Gastroesophageal sphincter (tissue), 4 donors: ENCODE results near the gene IQCN.

DNA sequence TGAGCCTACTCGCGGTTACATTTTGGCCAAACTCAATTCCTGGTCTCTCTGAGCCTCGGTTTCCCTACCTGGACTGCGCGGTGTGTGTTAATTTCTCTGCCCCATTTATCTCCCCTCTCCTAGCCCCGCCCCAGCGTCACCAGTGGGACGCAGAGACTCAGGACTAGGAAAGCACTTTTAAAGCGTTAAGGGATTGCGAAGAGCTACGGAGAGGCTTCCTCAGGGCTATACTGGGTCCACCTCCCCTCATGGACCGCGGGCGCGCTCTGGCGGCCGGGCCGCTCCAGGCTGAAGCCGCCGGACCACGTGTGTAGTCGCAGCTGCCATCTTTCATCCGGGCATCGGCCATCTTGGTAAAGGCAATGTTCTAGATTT lies 410 bp upstream of the CCDC124 start:
- PRO-cap = unidirectional peak, minus-strand start at position 257 of the sequence; bidirectional peak, plus-strand start outside the sequence, minus-strand start at position 306 of the sequence
- RAMPAGE, long total RNA, 4 experiments = no peak in any of the 4 experiments

- PRO-cap = no peak
- RAMPAGE, long total RNA, 4 experiments = no peak in any of the 4 experiments
Observed at GRCh38 chr19:17942454-17943203, 9.8 kb downstream of the CCDC124 start.

GRCh38 chr19:18012729-18013702 lies 5.0 kb downstream of the ARRDC2 start:
- PRO-cap = no peak
- RAMPAGE, long total RNA, 4 experiments = no peak in any of the 4 experiments

GRCh38 chr19:18013703-18014599 lies 6.0 kb downstream of the ARRDC2 start:
- PRO-cap = no peak
- RAMPAGE, long total RNA, 4 experiments = no peak in any of the 4 experiments

GRCh38 chr19:18020038-18020763 lies 12.2 kb downstream of the ARRDC2 start:
- PRO-cap = bidirectional peak, plus-strand start at chr19:18020563, minus-strand start at chr19:18020318
- RAMPAGE, long total RNA, 4 experiments = no peak in any of the 4 experiments

DNA sequence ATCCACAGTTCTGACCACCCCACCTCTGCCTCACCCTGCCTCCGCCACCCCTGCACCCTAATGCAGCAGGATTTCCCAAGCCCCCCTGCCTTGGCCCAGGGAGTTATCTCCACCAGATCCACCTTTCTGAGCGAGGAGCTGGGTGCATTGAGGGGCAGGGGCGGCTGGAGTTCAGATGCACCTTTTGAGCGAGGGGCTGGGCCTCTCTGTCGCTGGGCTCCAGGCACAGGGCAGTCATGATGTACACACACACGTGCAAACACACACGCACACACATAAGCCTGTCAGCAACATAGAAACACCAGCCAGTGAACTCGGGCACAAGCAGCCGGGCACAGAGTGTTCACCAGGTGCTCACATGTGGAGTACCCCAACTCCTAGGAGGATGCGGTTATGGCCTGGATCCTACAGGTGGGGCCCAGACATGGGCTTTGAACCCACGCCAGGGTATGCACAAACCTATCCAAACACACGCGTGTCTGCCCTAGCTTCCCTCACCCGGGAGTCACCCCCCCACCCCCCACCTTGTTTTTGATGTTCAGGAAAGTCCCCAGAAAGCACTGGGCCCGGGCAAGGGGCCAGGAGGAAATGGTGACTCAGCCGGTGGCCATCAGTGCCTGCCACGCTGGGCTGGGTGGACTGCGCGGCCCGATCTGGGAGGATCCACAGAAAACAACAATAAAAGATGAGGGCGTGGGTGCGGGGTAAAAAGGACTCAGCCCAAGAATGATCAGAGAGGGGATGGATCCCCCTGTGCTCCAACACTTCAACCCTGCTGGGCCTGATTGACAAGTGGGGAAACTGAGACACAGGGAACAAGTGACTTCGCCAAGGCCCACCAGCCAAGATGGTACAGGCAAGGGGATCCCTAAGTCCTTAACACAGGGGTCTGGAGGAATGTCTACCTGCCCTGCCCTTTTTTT lies 13.3 kb downstream of the ARRDC2 start:
- PRO-cap = bidirectional peak, plus-strand start at position 623 of the sequence, minus-strand start at position 507 of the sequence
- RAMPAGE, long total RNA, 4 experiments = no peak in any of the 4 experiments

GRCh38 chr19:18123692-18124434 lies 26.3 kb downstream of the MAST3 start:
- PRO-cap = no peak
- RAMPAGE, long total RNA, 4 experiments = no peak in any of the 4 experiments

GRCh38 chr19:18185725-18186254 lies 7.2 kb upstream of the MPV17L2 start:
- PRO-cap = no peak
- RAMPAGE, long total RNA, 4 experiments = no peak in any of the 4 experiments

DNA sequence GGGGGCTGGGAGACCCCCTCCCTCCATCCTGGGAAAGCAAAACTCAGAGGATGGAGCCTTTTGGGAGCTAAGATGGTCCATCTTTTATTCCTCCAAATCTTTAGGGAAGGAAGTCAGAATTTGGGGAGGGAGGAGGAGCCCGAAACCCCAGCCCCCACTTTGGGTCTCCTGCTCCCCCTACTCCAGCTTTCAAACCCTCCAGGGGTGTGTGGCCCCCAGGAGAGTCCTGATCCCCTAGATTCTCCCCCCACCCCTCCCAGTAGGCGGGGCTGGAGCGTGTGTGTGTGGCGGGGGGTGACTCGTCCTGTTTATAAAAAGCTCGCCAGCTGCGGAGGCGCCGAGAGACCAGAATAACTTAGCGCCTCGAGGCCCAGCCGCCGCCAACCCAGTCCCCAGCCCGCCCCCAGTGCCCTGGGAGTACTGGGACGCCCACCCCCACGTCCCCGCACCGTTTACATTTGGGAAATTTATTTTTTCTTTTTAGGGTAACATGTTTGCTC lies 1.2 kb upstream of the RAB3A start:
- PRO-cap = bidirectional peak, plus-strand start at position 340 of the sequence, minus-strand start at position 357 of the sequence
- RAMPAGE, long total RNA, 4 experiments = no peak in any of the 4 experiments

- PRO-cap = no peak
- RAMPAGE, long total RNA, 4 experiments = no peak in any of the 4 experiments
Observed at GRCh38 chr19:18265129-18265816, 9.0 kb downstream of the IQCN start.

DNA sequence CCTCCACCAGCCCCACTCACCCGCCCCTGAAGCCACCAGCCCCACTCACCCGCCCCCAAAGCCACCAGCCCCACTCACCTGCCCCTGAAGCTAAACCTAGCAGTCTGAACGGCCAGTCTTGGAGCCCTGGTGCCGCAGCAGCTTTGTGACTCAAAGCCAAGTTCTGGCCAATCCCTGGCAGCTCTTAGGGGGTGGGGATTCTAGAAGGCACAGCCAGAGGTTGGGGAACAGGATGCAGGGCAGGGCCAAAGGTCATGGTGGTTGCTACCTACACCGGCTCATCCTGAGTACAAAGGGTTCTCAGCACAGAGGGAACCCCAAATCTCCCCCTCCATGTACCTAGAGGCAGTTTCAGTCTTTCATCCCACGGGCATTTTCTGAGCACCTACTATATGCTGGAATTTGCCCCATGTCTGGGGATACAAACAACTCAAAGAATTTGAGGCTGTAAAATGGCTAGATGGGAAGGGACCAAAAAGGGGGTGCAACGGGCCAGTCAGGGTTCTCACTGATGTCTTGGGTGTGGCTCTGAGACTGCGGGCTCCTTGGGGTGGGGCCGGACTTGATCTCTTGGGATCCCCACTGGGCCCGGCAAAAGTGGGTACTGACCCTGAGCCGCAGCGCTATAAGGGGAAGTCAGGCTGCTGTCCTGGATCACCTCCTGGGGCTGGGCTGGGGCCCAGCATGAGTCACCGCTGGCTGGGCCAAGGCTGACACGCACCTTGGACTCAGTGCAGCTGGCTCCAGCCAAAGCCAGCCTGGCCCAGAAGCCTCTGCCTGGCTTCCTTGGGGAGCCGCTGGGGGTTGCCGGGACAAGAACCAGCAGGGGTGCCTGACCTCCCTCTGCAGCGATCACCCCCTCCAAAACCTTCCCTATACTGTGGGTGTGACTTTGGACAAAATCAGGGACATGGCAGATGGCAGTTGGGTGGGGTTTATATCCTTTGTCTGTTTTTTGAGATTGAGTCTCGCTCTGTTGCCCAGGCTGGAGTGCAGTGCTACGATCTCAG lies at the start of gene IQCN:
Gene IQCN (minus strand): TSS at position 128 of the 1,010 bp plus-strand sequence.
- PRO-cap = no peak
- RAMPAGE, long total RNA, 4 experiments = no peak in any of the 4 experiments

DNA sequence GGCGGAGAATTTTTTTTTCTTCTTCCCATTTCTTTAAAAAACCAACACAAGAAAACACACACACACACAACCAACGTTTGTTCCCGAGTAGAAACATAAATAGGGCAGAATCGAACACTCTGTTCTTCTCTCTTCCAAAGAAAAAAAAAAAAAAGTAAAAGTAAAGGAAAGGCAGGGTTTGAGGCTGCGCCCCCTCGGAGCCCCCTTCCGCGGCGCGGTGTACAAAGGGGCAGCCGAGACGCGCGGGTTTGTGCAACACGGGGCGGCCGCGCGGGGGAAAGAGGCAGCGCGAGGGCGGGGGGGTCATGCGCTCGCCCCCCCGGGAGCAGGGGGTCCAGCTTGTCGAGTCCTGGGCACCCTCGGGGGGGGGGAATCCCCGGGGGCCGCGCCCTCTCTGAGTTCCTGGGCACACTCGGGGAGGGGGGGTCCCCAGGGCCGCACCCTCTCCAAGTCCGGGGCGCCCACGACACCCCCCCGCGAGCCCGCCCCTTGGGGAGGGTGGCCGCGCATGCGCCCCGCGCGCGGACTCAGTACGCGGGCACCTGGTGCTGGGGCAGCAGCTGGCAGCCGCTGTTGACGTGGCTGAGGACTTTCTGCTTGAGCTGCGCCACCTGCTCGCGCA lies 1.4 kb downstream of the JUND start:
- PRO-cap = bidirectional peak, plus-strand start at position 533 of the sequence, minus-strand start at position 250 of the sequence
- RAMPAGE, long total RNA, 4 experiments = no peak in any of the 4 experiments

GRCh38 chr19:18289789-18291019 lies 8.8 kb upstream of the JUND start:
- PRO-cap = unidirectional peak, plus-strand start at chr19:18290172
- RAMPAGE, long total RNA, 4 experiments = no peak in any of the 4 experiments

- PRO-cap = no peak
- RAMPAGE, long total RNA, 4 experiments = no peak in any of the 4 experiments
Observed at GRCh38 chr19:18319437-18320423, 3.1 kb downstream of the LSM4 start.

DNA sequence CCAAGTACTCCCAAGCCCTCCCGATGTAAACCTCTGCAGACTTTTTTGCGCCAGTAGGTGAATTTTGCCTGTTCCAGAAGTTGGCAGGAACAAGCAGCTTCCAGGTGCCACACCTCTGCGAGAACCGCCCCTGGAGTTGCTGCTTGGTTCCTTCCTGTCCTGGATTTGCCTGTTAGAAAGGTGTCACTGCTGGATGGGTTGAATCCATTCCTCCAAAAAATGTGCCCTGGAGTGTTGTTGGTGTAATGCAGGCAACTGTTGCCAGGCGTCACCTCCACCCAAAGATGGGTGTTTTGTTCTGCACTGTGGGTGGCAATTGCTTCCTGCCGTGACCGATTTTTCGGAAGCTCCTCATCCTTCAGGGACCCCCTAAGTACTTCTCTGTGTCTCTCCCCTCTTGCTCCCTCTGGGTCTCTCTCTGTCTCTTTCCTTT lies 5.7 kb downstream of the PGPEP1 start:
- PRO-cap = no peak
- RAMPAGE, long total RNA, 4 experiments = no peak in any of the 4 experiments

GRCh38 chr19:18414769-18416038 lies 4.0 kb upstream of the SSBP4 start:
- PRO-cap = bidirectional peak, plus-strand start at chr19:18415662, minus-strand start at chr19:18415528
- RAMPAGE, long total RNA, 4 experiments = no peak in any of the 4 experiments

DNA sequence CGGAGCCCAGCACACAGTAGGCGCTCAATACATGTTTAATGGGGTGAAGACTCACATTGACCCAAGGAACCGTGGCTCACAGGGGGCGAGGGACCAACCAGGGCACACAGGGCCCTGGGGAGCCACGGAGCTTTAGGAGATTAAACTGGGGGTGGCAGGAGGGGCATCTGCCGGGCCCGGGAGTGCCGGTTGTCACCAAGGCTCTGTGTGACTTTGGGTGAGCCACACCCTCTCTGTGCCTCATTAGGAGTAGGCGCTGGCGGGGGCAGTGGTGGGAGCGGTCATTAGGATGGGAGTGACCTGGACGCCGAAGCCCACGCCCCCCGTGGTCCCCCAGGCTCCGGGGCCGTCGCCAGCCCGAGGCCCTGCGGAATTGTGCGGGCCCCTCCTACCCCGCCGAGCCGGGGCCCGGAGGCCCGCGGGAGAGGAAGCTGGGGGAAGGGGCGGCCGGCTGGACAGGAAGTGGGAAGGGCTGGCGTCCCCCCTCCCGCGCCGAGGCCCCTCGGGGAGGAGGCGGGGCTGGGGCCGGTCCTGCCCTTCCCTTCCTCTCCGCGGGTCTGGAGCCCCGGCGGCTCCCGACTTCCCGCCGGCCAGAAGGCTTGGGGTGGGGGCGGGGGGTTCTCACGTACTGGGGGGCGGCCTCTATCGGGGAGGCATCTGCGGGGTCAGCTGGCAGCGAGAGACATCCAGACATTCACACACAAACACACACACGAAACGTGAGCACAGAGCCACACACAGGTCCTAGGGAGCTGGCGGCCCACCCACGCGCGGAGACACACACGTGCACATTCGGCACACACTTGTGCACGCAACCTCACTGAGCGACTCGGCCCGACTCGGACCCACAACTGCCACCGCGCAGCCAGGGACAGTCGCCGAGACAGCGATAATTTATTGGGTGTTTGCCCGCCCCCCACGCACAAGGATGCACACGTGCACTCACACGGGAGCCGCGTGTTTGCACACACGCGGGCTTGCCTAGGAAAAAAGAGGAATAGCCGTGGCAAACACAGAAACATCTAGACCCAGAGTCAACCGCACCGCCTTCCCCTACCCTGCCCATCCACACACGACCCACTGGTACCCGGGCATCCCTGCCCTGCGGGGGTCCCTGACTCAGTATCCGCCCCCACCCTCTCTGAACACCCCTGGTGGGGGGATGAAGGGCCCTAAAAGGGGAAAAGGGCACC lies 1.5 kb upstream of the SSBP4 start:
- PRO-cap = bidirectional peak, plus-strand start at position 546 of the sequence, minus-strand start at position 375 of the sequence
- RAMPAGE, long total RNA, 4 experiments = no peak in any of the 4 experiments

- PRO-cap = no peak
- RAMPAGE, long total RNA, 4 experiments = no peak in any of the 4 experiments
Observed at GRCh38 chr19:18457980-18458355, 20.0 kb upstream of the ISYNA1 start.

DNA sequence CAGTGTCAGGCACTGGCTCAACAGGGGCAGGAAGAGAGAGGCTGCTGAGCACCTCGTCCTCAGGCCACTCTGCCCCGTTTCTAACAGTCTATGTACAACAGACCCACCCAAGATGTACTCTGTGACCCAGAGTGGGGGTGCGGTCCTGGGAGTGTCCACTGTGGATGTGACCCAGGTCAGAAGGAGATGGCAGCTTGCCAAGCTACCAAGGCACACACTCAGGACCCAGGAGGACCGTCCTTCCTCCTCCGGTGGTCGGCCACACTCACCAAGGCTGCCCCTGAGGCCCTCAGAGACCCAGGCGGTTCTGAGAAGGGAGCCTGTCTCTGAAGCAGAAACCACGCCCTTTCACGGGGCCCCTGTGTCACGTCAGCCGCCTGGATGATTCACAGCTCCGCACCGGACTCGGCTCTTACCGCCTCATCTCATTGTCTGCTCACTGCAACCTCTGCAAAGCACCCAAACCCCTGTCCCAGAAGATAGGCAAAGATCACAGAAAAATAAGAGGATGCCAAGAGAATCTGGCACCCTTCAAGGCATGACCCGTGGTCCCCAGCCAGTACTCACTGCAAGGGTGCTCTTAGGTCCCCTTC lies 35.5 kb downstream of the ELL start:
- PRO-cap = unidirectional peak, minus-strand start at position 82 of the sequence
- RAMPAGE, long total RNA, 4 experiments = no peak in any of the 4 experiments

DNA sequence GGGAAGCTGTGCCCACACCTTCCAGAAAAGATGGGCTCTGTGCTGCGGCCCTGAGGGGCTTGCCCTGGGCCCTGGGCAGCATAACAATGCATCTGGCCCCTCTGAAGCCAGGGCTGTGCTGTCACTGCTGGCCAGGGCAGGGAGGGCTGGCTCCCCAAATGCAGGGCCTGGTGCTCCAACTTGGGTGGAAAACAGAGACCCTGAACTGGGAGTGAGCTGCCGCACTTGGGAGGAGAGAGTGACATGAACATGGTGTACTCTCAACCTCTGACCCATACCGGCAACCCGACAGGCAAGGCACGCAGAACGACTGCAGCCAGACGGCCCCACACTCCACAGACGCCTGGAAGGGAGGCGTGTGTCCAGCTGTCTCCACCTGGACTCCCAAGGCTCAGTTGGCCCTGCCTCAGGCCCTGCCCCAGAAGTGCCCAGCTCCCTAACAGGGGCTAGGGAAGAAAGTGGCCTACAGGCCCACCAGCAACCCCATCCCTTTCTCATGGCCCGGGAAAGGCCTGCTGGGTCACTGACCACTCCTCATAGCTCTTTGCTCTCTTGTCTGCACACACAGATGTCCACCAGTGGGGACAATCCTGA lies 28.5 kb downstream of the ELL start:
- PRO-cap = no peak
- RAMPAGE, long total RNA, 4 experiments = no peak in any of the 4 experiments